Measurements from ENCODE around the genes FAM151B and ANKRD34B.

GRCh38 chr5:79050416-79051042 lies 18.9 kb downstream of the DMGDH start:
- PRO-cap, 2 experiments: no peak in any of the 2 experiments
- RAMPAGE, long total RNA, 5 experiments: no peak in any of the 5 experiments

GRCh38 chr5:79091120-79091437 lies 20.5 kb upstream of the BHMT start:
- PRO-cap, 2 experiments: no peak in any of the 2 experiments
- RAMPAGE, long total RNA, 5 experiments: no peak in any of the 5 experiments

- PRO-cap, 2 experiments: no peak in any of the 2 experiments
- RAMPAGE, long total RNA, 5 experiments: no peak in any of the 5 experiments
Measured at GRCh38 chr5:79133544-79134537, 22.2 kb downstream of the BHMT start.

DNA sequence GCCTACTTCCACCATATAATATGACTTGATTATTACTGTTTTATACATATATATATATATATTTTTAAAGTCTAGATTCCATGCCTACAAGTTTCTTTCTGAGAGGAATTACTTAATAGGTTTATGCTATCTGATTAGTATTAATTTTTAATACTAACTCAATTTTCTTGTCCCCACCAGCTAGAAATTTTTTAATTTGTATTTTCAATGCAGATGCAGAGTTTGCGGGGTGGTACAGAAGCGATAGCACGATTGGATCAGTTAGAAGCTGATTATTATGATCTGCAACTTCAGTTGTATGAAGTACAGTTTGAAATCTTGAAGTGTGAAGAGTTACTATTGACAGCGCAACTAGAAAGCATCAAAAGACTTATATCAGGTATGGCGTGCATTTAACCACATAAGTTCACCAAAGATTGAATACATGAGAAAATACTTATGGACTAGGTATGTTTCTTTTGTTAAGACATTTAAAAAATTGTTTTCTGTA lies 64.1 kb downstream of the JMY start:
- PRO-cap, 2 experiments: no peak in any of the 2 experiments
- RAMPAGE, long total RNA, 5 experiments: no peak in any of the 5 experiments

DNA sequence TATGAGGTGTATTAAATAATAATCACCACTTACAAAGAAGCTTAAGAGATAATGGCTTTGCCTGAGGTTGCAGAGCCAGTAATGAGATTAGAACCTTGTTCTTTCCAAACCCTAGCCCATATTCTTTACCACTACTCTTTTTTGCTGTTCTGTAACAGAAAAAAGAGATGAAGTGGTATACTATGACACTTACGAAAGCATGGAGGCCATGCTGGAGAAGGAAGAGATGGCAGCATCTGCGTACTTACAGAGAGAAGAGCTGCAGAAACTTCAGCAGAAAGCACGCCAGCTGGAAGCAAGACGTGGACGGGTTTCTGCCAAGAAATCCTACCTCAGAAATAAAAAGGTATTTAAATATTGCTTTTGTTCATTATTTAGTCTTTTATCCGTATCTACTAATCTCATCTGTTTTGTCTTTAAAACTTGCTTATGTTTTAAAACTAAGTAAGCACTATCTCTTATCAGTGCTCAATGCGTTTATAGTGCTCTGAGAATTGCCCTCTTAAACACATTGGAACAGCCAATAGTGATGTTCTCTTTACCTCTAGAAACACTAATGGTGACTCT lies 64.7 kb downstream of the JMY start:
- PRO-cap, 2 experiments: no peak in any of the 2 experiments
- RAMPAGE, long total RNA, 5 experiments: no peak in any of the 5 experiments

DNA sequence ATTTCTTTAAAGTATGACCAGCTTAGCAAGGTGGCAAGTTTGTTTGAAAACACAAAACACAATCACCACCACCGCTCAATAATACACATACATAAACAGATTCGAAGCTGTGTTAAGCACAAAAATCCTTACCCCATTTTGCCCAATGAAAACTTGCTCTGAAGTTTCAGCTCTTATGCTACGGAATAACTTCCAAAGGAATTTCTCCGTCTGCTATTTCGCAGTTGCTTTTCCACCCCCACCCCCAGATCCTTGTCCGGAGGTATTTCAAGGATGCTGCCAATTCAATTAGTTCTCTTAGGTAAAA lies 1.3 kb downstream of the HOMER1 start:
- PRO-cap, 2 experiments: peak in 2 of 2 experiments; most common minus-strand start position 160 of the sequence (in 2)
- RAMPAGE, long total RNA, 5 experiments: no peak in any of the 5 experiments

DNA sequence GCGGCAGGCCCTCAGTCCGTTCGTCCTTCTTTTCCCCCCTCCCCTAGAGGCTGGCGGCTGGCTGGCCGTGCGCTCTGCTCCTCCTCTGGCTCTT lies 291 bp upstream of the HOMER1 start:
- PRO-cap, 2 experiments: no peak in any of the 2 experiments
- RAMPAGE, long total RNA, 5 experiments: no peak in any of the 5 experiments

GRCh38 chr5:79590467-79590739 lies 21.8 kb upstream of the TENT2 start:
- PRO-cap, 2 experiments: no peak in any of the 2 experiments
- RAMPAGE, long total RNA, 5 experiments: no peak in any of the 5 experiments

DNA sequence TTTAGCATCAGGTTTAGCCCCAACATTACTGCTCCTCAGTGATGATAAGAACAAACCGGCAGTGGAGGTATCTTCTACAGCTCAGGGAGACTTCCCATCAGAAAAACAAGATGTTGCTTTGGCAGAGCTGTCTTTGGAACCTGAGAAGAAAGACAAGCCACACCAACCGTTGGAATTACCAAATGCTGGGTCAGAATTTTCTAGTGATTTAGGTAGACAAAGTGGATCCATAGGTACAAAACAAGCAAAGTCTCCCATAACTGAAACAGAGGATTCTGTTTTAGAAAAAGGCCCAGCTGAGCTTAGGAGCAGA lies 43.8 kb downstream of the CMYA5 start:
- PRO-cap, 2 experiments: no peak in any of the 2 experiments
- RAMPAGE, long total RNA, 5 experiments: no peak in any of the 5 experiments

GRCh38 chr5:79859672-79860025 lies 131.4 kb downstream of the MTX3 start:
- PRO-cap, 2 experiments: peak in 1 of 2 experiments; most common plus-strand start chr5:79859841 (in 1); most common minus-strand start chr5:79859741 (in 1)
- RAMPAGE, long total RNA, 5 experiments: start-site peak on the plus strand in 1 of 5 experiments, at chr5:79859849-79859870 at its widest, 5 reads per replicate

GRCh38 chr5:80079893-80080141 lies 44.7 kb downstream of the THBS4 start:
- PRO-cap, 2 experiments: no peak in any of the 2 experiments
- RAMPAGE, long total RNA, 5 experiments: no peak in any of the 5 experiments

- PRO-cap, 2 experiments: no peak in any of the 2 experiments
- RAMPAGE, long total RNA, 5 experiments: no peak in any of the 5 experiments
Measured at GRCh38 chr5:80133060-80133394, 97.9 kb downstream of the THBS4 start.

- PRO-cap, 2 experiments: no peak in any of the 2 experiments
- RAMPAGE, long total RNA, 5 experiments: no peak in any of the 5 experiments
Measured at GRCh38 chr5:80191616-80193033, 63.7 kb downstream of the SERINC5 start.

DNA sequence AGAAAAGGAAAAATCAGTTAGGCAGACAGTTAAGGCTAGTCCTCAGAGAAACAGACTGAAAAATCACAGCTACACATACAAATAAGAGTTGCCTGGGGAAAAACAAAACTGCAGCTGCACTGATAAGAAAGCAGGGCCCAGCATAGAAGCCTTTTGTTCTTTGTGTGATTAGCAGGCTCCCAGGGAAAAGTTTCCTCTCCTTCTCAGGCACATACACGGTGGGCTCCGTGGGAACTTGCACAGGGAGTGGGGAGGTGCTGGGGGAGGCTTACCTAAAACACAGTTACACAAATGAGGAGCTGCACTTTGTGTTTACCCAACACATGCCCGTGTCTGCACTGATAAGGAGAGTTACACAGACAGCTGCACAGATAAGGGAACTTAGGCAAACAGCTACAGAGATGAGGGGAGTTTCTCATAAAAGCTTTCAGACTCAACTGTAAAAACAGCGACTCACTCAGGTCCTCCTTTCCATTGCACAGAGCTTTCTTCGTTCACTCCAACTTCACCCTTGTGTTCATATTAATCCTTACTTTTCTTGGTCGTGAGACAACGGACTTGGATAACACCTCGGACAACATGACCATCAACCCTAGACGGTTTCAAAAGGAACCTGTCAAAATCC lies 51.0 kb downstream of the SERINC5 start:
- PRO-cap, 2 experiments: no peak in any of the 2 experiments
- RAMPAGE, long total RNA, 5 experiments: no peak in any of the 5 experiments

GRCh38 chr5:80487847-80488859 lies at the start of gene FAM151B:
TSS of gene FAM151B (plus strand) at chr5:80488100.
- PRO-cap, 2 experiments: peak in 2 of 2 experiments; most common plus-strand start chr5:80488271 (in 2); most common minus-strand start chr5:80487950 (in 1)
- RAMPAGE, long total RNA, 5 experiments: start-site peak on the plus strand in 2 of 5 experiments, at chr5:80487887-80488132 at its widest, 23 to 36 reads per replicate; start-site peak on the minus strand in 2 of 5 experiments, at chr5:80487946-80488125 at its widest, 21 to 40 reads per replicate

- PRO-cap, 2 experiments: no peak in any of the 2 experiments
- RAMPAGE, long total RNA, 5 experiments: no peak in any of the 5 experiments
Measured at GRCh38 chr5:80570037-80570956, at the start of gene ANKRD34B. TSS of gene ANKRD34B (minus strand) at chr5:80570280.

DNA sequence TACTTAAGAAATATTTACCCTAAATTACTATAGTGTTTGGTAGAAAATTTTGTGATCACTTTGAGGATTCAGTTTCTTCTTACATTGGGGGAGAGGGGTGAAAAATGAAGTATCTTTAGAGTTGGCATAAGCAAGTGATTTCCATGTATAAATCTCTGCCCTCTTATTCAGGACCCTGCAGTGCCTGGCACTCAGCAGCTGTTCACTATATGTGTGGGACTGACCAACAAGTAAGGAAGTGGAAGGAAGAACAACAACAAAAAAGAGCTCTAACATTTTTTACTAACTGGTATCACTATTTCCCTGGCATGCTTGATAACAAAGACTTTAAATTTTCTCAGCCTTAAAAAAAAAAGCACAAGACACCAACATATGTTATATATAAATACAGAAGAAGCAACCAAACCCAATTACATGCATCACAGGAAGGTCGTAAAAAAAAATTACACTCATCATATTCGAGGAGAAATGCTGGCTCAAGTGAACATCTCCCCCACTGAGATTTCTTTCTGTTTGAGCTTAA lies 7.7 kb upstream of the MSH3 start:
- PRO-cap, 2 experiments: peak in 1 of 2 experiments; most common plus-strand start position 427 of the sequence (in 1)
- RAMPAGE, long total RNA, 5 experiments: no peak in any of the 5 experiments

GRCh38 chr5:80668061-80668759 lies 13.4 kb upstream of the DHFR start:
- PRO-cap, 2 experiments: no peak in any of the 2 experiments
- RAMPAGE, long total RNA, 5 experiments: no peak in any of the 5 experiments

DNA sequence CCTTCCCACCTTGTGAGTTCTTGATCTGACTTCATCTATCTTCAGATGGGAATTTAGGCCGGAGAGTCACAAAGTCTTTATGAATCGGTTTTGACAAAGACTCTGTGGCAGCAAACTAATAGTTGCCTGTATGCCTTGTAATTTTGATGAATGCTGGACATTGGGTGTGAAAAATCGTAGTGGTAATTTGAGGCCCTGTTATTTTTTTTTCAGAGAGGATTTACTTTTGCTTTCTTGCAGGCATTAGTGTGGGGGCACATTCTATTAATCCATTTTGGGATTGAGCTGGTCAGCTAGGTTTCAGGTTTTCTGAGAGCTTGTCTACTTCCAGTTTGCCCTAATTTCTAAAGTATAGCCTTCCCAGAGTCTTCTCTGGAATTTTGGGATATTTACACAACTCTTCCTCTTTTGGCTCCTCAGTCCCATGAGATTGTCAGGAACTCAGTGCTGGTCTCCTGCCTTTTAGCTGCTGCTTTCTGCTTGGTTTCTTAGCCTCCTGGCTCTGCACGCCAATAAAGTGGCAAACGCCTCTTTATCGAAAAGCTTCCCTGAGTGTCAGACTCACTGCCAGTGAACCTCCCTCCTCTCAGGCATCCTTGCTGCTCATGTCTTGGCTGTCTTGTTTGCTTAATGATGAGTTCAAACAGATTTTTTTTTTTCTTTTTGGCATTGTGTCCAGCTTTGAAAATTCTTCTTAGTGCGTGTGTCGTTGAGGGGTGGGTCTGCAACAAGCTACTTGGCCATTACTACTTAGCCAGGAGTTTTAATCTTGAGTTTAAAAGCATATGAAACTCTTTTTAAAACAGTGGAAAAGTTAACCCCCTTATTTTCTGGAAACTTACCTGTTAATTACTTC lies 14.7 kb downstream of the RASGRF2 start:
- PRO-cap, 2 experiments: no peak in any of the 2 experiments
- RAMPAGE, long total RNA, 5 experiments: no peak in any of the 5 experiments

DNA sequence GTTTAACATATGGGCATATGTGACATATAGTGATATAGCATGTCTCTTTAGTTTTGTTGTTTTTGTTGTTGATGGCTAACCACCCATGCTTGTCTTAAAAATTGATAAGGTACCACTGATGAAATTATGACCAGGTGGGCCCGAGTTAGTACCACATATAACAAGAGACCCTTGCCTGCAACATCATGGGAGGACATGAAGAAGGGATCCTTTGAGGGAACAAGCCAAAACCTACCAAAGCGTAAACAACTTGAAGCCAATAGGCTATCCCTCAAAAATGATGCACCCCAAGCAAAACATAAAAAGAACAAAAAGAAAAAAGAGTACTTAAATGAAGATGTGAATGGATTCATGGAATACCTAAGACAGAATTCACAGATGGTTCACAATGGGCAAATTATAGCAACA lies 3.2 kb downstream of the ZCCHC9 start:
- PRO-cap, 2 experiments: no peak in any of the 2 experiments
- RAMPAGE, long total RNA, 5 experiments: no peak in any of the 5 experiments